ENCODE data around the genes MCF2, SPANXC, SPANXD and MTM1.

GRCh38 chrX:139707870-139708463 lies at the start of gene MCF2:
MCF2 (minus strand) TSS chrX:139708167.
- PRO-cap = no peak

DNA sequence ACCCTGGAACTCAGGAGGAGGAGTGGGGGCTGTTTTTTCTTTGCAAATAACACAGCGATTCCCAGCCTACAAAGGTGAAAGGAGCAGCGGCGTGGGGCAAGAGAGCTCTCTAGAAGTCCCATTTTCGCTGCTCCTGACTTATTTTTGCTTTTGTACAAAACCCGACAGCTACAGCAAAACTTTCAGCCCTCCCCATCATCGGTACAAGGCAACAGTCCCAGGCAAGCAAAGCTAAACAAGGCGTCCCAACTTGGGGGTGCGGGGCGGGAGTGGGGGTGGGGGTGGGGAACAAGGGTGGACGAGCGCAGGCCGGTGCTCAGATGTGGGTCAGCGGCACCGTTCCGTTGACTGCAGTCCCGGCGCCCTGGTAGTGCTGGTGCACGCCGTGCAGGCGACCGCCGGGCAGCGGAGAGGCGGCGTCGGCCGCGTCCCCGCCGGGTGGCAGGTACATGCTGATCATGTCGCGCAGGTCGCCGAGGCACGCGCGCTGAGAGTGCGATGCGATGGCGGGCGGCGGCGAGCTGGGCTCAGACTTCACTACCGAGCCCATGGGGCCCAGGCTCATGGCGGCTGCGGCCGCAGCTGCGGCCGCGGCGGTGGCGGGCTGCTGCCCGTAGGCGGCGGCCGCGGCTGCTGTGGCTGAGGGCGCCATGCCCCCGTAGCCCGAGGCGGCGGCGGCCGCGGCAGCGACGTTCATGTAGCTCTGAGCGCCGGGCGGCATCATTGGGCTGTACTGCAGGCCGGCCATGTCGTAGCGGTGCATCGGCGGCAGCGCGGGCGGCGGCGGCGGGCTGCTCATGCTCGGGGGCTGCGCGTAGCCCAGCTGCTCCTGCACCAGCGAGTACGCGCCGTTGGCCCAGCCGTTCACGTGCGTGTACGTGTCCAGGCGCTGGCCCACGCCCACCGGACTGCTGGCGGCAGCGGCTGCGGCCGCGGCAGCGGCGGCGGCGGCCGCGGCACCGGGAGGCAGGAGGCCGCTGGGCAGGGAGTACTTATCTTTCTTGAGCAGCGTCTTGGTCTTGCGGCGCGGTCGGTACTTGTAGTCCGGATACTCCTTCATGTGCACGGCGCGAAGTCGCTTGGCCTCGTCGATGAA lies 1.1 kb downstream of the SOX3 start:
- PRO-cap = bidirectional peak, plus-strand start at position 353 of the sequence, minus-strand start at position 200 of the sequence; bidirectional peak, plus-strand start at position 938 of the sequence, minus-strand start at position 853 of the sequence

GRCh38 chrX:141002133-141002486 lies 284 bp upstream of the SPANXB1 start:
- PRO-cap = no peak

DNA sequence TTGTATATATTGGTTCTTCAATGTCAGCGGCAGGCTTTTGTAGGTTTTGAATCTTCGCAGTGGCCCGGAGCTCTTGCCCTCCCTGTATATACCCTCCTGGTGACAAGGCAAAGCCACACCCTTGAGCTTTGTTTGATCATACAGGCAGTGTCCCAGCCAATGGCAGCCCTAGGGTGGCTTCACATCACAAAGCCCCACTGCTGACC lies at the start of gene SPANXC:
Gene SPANXC (minus strand): TSS at position 61 of the 206 bp plus-strand sequence.
- PRO-cap = no peak

DNA sequence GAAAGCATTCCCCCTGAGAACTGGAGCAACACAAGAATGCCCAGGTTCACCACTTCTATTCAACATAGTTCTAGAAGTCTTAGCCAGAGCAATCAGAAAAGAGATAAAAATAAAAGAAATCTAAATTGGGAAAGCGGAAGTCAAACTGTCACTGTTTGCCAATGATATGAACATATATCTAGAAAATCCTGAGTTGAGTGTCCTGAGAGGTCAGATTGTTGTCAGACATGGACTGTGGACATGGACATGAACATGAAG lies 138.2 kb upstream of the SPANXC start:
- PRO-cap = unidirectional peak, plus-strand start at position 190 of the sequence

GRCh38 chrX:141698594-141699039 lies at the start of gene SPANXD:
SPANXD (minus strand) TSS chrX:141698739.
- PRO-cap = no peak

GRCh38 chrX:142194146-142194497 lies 11.0 kb downstream of the MAGEC2 start:
- PRO-cap = unidirectional peak, plus-strand start at chrX:142194438

DNA sequence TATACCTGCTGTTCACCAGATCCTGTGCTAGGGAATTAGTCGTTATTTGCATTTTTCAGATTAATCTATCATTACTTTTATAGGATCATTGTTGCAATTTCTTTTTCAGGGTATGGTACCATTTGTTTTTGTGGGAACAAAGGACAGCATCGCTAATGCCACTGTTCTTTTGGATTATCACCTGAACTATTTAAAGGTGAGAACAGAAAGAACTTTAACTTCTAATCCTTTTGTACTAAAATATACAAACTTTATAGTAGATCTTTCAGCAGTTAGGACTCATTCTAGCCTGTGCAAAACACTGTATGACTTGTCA lies 28.7 kb downstream of the FMR1 start:
- PRO-cap = no peak

DNA sequence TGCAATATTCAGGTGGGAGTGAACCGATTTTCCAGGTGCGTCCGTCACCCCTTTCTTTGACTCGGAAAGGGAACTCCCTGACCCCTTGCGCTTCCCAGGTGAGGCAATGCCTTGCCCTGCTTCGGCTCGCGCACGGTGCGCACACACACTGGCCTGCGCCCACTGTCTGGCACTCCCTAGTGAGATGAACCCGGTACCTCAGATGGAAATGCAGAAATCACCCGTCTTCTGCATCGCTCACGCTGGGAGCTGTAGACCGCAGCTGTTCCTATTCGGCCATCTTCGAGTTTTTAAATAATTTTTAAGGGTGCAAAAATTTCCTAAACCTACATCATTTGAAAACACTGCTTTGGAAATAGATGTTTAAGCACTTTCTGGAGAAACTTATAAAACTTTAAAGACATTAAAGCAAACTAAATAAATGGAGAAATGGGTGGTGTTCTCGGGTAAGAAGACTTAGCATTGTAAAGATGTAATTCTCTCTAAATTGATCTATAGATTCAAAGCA lies 231.3 kb downstream of the ENSG00000287585 start:
- PRO-cap = no peak

GRCh38 chrX:149495167-149495548 lies 9.9 kb downstream of the IDS start:
- PRO-cap = no peak

DNA sequence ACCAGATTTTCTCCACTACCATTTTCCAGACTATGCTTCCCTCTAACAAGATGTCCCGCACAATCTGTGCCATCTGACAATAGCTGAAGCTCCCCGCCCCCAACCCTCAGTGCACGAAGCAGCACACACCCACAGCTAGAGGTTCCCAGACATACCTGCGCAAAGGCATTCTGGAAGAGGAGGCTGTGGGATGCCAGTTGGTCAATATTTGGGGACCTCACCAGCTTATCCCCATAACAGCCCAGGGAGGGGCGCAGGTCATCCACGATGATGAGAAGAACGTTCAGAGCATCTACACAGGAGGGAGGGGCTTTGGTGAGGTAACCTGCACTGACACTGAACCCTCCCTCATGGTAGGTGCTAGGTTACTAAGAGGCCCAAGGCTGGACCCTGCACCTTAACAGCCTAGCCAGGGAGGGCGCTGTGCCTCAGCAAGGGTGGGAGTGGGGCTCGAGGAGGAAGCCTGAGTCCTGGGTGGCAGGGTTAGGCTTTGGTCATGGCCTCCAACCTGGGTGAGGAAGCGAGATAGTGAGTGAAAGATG lies 1.0 kb downstream of the IDS start:
- PRO-cap = unidirectional peak, plus-strand start at position 466 of the sequence

DNA sequence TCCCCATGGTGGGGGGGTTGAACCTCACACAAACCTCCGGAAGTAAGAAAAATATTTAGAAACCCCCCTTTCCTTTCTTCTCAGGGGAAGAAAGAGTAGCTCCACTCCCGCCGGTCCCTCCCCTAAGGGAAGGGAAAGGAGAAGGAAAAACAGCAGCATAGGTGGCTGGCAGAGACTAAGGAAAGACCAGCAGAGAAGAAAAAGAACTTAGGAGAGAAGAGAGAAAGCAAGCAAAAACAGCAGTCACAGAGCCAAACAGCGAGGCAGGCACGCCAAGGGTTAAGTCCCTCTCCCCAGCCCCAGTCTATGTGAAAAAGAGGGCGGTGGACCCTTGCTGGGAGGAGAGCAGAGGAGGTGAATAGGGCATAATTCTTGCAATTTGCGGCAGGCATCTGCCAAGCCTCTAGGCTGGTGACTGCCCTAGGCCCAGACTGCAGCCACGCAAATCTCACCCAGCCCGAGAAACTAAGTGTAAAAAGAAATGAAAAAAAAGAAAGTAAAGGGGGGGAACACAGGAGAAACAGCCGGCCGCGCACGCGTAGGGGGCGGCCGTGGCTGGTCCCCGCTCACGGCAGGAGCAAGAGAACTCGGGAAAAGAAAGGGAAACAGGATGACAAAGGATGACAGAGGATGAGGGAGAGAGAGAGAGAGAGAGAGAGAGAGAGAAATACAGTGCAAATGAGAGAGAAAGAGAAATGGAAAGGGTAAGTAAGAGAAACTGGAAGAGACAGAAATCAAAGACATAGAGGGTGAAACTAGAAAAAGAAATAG lies 48.6 kb downstream of the MAGEA9 start:
- PRO-cap = bidirectional peak, plus-strand start at position 171 of the sequence, minus-strand start at position 177 of the sequence; bidirectional peak, plus-strand start at position 499 of the sequence, minus-strand start at position 433 of the sequence

DNA sequence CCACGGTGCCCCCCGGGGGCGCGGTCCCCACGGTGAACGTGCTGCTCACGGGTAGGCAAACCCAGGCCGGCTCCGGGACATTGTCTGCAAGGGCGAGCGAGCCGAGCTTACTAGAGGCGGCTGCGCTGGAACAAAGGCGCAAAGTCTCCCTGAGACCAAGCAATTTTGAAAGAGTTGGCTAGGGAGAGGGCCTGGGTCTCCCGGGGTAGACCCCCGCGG lies 1.4 kb downstream of the MAMLD1 start:
- PRO-cap = no peak

GRCh38 chrX:150364841-150365855 lies 2.0 kb downstream of the MAMLD1 start:
- PRO-cap = unidirectional peak, plus-strand start at chrX:150364894; bidirectional peak, plus-strand start at chrX:150365175, minus-strand start at chrX:150365031; bidirectional peak, plus-strand start at chrX:150365601, minus-strand start at chrX:150365420

DNA sequence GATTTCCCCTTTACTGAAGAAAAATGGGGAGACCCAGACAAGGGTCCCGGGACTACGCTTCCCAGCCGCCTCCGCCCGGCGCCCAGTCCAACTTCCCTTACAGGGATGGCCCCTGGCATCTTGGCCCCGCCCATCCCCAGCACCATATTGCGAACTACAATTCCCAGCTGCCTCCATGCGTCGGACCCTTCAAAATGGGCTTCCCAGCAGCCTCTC lies 289 bp upstream of the MTM1 start:
- PRO-cap = bidirectional peak, plus-strand start outside the sequence, minus-strand start at position 94 of the sequence

- PRO-cap = bidirectional peak, plus-strand start at chrX:150568637, minus-strand start at chrX:150568317; unidirectional peak, plus-strand start at chrX:150568739; unidirectional peak, minus-strand start at chrX:150569330
Measured at GRCh38 chrX:150568440-150569645, at the start of gene MTM1. MTM1 (plus strand) TSS chrX:150568621.

DNA sequence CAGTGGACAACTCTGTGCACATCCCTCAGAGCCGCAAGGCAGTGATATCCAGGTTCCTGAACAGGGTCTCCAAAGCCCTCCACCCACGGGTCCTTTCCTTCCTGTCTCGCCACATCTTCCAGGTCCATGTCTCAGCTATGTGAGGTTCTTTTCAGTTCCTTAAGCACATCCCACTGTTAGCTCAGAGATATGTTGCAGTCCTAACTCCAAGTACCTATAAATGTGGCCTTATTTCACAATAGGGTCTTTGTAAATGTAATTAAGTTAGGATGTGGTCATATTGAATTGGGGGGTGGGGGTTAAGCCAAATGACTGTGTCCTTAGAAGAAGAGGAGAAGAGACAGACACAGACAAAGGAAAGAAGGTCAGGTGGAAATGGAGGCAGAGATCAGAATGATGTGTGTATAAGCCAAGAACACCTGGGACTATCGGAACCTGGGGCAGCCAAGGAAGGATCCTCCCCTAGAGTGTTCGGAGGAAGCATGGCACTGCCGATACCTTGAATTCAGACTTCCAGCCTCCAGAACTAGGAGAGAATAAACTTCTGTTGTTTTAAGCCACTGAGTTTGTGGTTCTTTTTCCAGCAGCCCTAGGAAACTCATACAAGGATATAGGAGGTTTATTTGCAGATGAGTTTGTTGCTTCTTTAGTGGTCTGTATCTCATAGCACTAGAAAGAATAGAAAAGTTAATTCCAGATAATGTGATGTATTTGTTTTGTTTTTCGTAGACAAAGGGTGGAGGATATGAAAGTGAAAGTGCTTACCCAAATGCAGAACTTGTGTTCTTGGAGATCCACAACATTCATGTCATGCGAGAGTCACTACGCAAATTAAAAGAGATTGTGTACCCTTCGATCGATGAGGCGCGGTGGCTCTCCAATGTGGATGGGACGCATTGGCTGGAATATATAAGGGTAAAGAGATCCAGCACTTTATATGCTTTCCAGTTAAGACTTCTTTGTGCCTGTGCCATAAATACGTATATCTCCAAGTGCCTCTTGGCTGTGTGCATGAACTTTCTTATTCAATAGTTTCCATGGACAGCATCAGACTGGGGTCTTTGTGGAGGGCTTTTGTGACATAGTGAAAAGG lies 43.0 kb downstream of the MTMR1 start:
- PRO-cap = no peak

DNA sequence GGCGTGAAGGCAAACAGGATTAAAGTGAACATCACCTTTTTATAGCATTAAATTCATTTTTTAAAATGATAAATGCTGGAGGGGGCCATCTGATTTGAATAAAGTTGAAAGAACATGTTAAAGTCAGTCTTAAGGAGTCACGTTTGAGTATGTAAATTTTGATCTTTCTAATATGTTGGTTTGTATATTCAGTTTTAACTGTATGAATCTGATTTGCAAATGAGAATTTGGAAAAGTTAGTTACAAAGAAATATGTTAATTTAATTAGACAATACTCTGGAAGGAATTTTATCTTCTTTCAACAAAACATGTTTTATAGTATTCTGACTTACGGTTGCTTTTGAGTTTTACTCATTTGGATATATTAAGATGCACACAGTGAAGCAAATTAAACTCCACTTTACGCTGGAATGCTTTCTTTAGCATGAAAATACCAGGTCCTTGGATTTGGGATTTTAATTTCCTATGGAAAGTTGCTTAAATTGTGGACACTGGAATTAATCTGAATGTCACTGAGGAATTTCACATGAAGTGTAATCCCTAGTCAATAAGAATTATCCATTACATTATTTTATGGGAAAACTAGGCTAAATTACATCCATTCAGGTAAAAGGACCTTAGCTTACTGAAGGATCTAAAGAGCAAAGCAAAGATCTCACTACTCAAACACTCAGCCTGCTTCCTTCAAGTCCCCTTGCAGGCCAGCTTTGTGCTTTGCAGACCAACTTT lies 8.2 kb downstream of the VMA21 start:
- PRO-cap = no peak

- PRO-cap = no peak
Measured at GRCh38 chrX:151711703-151712239, 4.1 kb upstream of the FATE1 start.

- PRO-cap = no peak
Measured at GRCh38 chrX:151722346-151722780, 6.5 kb downstream of the FATE1 start.